Neural cell (in vitro differentiated cells): ENCODE measurements around a stretch of chr20.

DNA sequence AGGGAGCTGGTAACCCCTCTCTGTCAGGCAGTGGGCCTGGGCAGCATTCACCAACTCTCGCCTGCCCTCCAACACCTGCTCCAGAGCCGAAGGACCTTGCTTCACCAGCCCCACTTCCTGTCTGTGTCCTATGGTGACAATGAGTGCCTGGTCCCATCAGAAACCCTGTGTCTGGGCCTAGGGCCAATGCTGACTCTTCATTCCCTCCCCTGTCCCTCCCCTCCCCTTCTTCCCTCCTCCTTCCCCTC, 22.7 kb upstream of the PCMTD2 start:
- RAMPAGE, long total RNA = no peak